ReNcell CX (cell line): Measurements from ENCODE around the gene CADM1.

DNA sequence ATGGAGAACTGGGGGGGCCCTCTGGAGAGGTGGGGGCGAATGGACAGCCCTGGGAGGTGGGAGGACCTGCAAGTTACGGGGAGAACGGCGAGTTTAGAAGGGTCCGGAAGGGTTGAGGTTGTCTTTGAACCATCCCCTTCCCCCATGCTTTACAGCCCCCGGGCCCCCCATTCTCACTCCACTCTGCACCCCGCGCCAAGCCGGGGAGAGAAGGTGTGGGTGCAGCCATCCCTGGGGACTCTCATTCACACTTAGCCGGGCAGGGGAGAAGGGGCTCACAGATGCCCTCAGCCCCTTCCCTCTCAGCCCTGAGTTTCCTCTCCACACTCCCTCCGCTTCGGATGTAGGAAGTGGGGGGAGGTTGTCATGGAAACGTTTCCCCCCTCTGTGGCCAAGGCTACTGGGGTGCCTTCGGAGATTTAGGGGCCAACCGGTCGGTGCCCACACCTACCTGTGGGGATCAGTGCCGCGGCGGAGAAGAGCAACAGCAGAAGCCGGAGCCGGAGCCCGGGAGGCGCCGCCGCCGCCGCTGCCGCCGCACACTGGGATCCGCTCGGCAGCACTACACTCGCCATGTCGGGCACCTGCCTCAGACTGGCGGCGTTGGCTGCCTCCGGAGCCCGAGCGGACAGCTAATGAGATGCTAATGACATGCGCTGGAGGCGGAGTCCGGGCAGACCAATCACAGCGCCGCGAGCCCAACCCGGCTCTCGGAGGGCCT is at the start of gene CADM1:
Gene CADM1 (minus strand): TSS at position 596 of the 721 bp plus-strand sequence.
- PRO-cap = bidirectional peak, plus-strand start outside the sequence, minus-strand start at position 590 of the sequence

DNA sequence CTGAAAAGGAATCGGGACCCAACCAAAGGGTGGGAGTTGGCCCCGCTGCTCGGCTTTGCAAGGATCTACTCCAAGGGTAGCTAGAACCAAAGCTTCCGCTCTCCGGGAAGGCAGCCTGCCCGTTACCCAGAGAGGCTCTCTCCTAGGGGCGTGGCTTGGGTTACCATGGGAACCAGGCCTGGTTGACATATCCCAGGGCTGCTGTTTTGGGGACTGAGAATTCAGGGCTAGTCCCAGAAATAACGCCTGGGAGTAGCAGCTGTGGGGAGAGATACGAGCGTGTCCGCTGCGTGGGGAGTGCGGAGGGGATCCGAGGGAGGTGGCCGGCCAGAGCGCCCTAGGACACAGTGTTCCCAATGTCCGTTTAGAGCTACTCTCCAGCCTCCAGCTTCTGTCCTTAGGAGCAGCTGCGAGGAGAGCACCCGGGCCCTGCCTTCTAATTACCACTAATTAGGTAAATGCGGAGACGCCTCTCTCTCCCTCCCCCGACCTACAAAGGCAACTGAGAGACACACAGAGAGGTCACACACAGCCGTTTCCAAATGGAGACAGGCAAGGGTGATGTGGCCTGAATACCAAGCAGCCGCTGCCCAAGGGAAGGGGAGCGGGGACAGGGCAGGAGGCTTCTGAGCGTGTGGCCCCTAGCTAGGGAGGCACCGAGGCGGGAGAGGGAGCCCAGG is 141.6 kb upstream of the CADM1 start:
- PRO-cap = no peak

DNA sequence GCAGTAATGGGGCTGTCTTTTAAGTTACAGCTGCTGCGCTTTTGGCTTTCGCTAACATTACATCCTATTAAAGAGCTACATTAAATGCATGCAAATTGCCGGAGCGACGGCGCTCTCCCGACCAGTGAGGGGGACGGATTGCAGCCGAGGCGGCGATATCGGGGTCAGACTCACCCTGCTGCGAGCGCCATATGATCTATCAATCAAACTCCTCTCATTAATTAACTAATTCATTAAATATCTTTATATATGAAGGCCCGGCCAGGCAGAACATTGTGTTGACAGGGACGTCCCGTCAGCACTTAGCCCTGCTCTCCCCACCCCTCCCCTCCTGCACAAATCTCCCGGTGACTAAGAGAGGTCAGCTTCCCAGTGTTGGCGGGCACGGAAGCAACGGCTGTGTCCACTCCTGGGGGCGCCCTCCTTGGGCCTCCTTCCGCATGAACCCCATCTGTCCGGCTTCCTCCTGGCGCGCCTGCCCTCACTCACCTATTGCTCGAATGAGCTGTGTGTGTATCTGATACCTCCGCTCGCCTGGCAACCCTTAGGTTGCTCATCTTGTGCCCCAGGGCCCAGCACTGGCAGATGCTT is 156.0 kb upstream of the CADM1 start:
- PRO-cap = no peak

DNA sequence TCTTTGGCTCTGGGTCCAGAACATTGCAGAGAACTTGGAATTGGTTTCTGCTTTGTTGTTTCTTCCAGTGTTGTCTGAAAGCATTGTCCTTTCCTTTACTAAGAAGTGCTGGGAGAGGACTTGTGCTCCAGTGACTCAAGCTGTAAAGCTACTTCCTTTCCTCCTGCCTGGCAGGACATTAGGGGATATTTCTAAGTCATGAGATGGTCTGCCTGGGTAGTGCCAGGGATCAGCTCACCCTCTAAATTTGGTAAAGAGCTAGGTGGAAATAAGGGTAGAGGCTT is 202.5 kb upstream of the CADM1 start:
- PRO-cap = no peak

DNA sequence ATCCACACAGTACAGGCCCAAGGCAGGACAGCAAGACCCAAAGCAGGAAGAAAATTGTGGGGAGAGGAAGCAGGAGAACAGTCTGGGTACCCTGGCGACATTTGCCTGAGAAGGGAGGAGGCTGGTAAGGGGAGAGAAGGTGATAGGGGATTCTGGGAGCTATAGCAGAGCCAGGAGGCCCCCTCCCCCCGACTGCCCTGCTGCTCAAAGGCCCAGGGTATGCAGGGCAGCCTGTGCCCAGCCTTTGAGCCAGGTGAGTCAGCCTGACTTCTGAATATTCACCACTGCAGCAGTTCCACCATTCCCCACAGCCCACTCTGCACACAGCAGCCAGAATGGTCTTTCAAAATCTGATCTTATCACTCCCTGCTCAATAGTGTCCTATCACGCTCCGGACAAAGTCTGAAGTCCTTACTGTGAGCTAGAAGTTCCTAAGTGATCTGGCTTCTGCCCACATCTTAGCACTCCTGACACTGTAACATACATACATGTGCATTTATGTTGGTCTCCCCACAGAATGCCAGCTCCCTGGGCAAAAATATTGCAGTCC is 111.8 kb downstream of the BUD13 start:
- PRO-cap = no peak

- PRO-cap = no peak
These were observed 30.1 kb upstream of the APOA1 start for GRCh38 chr11:116867137-116868228.

GRCh38 chr11:116900120-116900937 is 62.9 kb upstream of the APOA1 start:
- PRO-cap = no peak

GRCh38 chr11:116947943-116948379 is 110.5 kb upstream of the APOA1 start:
- PRO-cap = no peak

DNA sequence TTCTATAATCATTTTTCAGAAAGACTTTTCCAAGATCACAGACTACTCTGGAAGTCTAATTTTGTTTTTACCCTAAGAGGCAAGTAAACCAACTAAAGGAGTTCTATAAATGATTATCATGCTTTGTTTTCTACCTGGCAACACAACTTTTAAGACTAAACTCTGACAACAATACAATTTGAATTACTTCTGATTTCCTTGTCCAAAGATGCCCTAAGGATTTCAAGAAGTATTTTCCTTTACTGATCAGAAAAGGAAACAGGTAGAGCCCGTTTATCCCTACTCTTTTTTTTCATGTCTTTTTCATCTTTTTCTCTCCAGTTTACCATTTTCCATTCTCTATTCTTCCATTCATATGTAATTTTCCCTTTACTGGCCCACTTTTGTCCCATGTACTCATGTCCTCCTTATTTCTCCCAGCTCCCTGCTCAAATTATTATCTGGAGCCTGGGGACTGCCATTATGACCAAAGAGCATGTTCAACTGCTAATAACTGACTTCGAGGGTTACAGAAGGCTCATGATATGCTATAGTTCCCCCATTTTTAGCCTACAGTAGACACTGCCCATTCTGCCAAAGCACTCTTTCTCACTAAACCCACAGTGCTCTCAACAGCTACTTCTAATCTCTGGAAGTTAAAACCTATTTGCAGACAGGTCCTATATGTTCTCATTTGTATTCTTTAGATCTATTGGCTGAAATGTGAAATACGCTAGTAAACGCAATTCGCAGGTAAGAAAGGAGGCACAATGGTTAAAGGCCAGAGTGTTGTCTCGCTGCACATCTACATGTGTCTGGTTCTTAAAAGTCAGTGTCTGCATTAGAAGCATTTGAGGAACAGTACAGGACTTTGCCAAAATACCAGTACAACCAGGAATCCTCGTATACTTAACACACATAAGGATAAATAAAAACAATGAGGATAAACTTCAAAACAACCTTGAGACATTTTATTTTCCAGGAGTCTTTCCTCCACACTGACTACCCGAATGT is 56.3 kb downstream of the SIK3 start:
- PRO-cap = no peak

- PRO-cap = no peak
These were observed 52.1 kb downstream of the SIK3 start for GRCh38 chr11:117045890-117046766.

- PRO-cap = no peak
These were observed 28.8 kb downstream of the SIK3 start for GRCh38 chr11:117069363-117069929.

- PRO-cap = no peak
These were observed 27.0 kb downstream of the SIK3 start for GRCh38 chr11:117071029-117071887.

- PRO-cap = no peak
These were observed 18.4 kb downstream of the SIK3 start for GRCh38 chr11:117079614-117080412.

- PRO-cap = no peak
These were observed 14.6 kb downstream of the SIK3 start for GRCh38 chr11:117083552-117084005.

DNA sequence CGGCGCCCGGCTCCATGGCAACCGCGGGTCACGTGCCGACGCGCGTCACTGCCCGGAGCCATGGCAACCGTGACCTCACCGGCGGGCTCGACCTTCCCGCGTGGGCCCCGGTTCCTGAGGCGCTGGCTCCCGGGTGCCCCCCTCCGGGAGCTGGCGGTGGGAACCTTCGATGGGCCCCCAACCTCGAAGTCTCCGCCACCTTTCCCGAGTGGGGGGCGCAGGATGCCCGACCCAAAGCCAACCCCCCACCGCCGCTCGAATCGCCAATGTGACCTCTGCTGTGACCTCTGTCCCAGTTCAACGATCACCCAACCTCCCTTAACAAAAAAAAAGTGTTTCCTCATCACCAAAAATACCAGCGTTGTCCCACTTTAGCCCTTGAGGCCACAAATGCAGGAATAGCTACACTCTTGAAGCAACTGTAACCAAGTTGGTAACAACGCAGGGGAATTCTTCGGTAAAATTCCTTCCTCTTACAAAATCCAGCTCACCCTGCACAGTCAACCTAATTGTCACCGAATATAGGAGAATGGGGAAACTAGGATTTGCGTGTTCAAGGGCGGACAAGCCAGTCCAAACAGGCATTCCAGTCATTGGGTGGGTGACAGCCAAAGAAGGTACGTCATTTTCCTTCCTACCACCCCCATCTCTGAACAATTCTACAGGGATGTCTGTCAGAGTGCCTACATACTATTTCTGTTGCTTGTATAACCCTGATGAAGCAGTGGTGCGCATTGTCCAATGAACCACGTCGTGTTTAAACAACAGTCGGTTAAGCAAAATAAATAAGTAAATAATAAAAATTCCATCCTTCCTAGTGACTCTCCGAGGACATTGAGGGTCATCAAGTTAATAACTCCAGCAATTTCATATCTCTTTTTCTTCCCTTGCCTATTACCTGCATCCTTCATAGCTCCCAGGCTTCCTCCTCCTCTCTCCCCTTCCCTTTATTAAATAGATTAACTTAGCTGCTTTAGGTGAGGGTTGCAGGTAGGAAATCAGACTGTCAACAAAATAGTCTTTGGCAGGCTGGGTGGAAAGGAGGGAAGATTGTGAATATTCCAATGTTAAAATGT is 644 bp upstream of the SIK3 start:
- PRO-cap = bidirectional peak, plus-strand start at position 99 of the sequence, minus-strand start outside the sequence

GRCh38 chr11:117174772-117175643 is 3.5 kb upstream of the SIDT2 start:
- PRO-cap = no peak

GRCh38 chr11:117200638-117201654 is 1.8 kb downstream of the TAGLN start:
- PRO-cap = no peak

GRCh38 chr11:117202229-117202675 is 3.1 kb downstream of the TAGLN start:
- PRO-cap = no peak

DNA sequence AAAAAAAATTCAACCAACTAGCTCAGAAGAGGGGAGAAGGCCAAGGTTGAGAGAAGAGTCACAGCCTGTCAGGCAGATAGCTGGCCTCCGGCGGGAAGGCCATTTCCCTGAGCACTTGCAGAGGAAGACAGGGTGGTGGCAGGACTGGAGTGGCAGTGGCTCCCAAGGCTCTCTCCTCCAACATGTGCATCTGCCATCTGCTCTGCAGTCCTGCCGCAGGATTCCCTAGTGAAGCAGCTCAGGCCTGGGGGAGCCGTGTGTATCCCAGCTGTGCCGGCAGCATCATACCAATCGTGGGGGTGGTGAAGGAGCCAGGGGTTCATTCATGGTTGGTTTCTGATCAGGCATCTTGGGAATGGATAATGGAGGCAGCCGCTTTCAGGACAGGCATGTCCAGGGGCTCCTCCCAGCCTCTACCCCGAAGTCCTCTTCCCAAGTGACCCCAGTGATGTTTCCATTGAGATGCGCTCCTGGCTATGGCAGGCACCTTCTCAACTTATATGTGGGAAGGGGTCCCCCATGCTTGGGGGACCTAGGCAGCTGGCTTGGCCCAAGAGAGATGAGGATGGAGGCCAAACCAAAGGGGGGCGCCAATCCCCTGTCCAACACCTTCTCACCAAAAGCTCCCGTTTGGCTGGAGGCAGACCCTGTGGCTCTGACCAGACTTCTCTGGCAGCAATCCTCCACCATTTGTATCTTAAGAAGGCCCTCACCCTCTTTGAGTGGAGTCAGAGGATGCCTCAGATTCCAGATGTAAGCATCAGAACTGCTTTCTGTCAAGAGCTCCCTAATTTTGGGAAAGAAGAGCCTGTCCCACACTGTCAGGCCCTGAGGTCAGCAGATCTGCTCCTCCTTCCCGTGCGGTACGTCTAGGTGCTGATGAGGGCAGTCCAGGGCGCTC is 6.2 kb downstream of the TAGLN start:
- PRO-cap = no peak

DNA sequence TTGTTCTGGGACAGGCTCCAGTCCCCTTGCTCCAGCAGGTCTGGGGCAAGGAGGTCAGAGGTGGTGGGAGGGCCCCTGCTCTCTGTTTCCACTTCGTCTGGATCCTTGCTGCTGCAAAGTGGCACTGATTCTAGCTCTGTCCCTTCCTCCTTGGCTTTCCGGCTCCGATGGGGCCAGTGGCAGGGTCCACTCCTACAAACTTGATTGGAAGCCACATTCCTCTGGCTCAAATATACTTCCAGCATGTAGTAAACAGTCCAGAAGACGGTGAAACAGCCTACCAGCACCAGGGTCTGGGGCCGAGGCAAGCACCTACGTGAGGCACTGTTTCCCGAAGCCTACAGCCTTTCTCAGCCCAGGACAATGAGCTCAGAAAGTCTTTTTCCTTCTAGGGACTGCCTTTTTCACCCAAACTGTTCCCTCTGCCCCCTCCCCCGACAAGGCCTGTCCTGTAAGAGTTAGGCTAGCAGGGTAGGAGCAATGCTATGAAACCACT is 6.9 kb downstream of the TAGLN start:
- PRO-cap = no peak